ENCODE measurements around a stretch of chr7.

- PRO-cap: no peak
These were observed 14.5 kb downstream of the AGMO start for GRCh38 chr7:15547043-15547999.

DNA sequence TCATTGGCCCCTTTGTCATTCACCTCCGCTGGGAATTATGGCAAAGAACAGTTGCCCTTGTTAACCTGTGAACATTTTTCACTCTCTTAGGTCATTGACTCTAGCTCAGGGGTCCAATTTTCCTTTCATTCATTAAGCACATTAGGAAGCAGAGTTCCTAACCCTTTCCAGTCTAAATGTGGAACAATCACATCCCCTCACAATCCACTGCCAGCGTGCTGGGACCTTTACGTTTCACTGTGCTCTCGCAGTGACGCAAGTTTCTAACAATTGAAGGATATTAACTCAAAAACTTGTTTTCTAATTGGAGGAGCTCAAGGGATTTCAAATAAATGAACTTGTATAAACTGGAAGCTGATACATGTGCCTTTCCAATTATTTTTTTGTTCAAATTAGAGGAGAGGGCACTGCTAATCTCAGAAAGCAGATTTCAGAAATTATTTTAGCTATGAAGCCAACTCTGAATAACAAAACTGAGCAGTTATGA is 79.3 kb upstream of the MEOX2 start:
- PRO-cap: no peak

DNA sequence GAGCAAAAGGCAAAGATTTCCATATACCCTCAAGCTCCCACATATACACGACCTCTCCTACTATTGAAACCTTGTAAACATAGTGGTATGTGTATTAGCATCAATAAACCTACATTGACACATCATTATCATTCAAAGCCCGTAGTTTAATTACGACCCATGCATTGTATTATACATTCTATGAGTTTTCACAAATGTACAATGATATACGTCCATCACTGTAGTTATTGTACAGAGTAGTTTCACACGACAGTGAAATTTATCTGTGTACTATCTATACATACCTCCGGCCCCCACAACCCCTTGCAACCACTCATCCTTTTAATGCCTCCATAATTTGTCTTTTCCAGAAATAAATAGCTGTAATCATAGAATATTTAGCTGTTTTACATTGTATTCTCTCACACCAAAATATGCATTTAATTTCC is 110.3 kb downstream of the CRPPA start:
- PRO-cap: no peak

GRCh38 chr7:16661867-16662270 is 15.9 kb downstream of the BZW2 start:
- PRO-cap: no peak

GRCh38 chr7:16795670-16796340 is 9.0 kb downstream of the AGR2 start:
- PRO-cap: no peak

GRCh38 chr7:16800976-16801199 is 3.9 kb downstream of the AGR2 start:
- PRO-cap: no peak

DNA sequence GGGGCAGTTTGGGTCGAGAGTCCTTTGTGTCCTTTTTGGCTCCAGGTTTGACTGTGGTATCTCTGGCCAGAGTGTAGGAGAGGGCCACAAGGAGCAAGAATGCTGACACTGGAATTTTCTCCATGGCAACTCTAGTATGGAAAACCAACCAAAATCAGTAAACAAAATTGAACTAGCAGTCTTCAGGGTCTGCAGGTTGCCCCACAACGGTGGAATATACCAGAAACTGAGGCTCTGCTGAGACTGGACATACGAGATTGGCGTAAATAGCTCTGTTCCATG is 3.2 kb downstream of the AGR2 start:
- PRO-cap: no peak

DNA sequence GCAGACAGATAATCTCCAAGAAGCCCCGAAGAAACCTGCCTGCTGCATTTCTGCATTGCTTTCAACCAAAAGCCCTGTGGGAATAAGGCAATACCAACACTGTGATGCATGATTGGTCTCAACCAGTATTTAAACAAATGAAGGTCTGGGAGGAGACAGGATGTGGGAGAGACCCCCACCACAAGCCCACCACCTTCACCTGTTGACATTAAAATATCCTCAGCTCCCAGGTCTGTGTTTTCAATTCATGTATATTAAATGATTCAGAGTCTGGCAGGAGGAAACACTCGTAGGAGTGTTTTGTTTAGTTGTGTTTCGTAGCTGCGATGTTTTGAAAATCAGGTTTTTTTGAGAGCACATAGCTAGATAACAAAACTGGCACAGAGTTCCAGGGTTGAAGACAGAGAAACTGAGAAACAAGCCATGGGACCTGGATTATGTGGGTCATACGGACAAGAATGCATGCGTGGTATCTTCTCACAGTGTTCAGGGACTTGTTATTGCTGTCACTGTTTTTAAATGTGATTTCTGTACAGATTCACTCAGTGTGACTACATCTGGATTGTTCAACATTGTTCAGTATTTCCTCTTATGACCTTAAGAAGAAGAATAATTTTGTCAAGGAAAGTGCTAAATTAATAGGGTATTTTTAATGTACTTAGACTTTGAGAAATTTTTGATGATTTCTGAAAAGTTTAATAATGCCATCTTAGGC is 200.5 kb upstream of the AHR start:
- PRO-cap: no peak

GRCh38 chr7:17696464-17696915 is 243.8 kb downstream of the SNX13 start:
- PRO-cap: no peak

DNA sequence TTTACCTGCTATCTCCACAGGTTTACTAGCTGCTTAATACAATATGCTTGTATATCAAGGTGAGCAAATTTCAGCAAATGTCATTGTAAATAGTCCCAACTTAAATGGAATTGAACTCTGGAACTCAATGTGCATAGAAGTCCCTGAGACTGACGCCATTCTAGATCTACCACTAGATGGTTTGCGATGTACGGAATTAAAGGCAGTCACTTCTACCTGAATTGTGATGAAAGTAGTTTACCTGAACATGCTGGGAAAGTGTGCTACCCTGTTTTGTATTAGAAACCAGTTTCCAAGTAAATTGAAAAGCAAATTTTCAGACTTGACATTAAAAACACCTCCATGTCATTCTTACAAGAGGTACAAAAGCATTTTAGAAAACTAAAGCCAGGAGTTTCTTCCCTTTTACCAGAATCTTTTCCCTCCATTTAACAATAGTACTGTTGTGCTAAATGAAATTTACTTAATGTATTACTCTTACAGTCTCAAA is 952 bp upstream of the SNX13 start:
- PRO-cap: unidirectional peak, minus-strand start at position 174 of the sequence

DNA sequence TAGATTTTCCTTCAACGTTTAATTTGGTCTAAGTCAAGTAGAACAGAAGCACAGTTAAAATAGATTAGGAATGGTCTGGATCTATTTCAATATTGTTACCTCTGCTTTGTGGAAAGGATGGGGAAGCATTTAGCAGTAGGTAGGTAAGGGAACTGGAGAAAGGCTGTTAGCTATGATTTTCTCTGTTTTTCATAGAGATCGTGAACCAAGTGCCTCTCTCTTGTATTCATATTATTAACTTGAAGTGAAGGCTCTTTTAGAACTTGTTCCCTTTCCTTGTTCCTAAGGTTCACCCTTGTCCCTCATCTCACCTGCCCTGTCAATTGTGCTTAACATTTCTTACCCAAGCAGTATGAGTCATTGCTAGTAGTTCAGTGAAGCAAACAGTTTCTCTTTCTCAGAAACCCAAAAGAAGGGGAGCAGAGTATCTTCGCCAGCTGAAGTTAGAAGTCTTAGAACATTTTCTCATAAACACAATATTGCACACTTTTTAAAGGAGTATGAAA is 12.8 kb downstream of the HDAC9 start:
- PRO-cap: bidirectional peak, plus-strand start at position 360 of the sequence, minus-strand start at position 309 of the sequence

GRCh38 chr7:18530454-18531063 is 35.0 kb downstream of the HDAC9 start:
- PRO-cap: no peak

DNA sequence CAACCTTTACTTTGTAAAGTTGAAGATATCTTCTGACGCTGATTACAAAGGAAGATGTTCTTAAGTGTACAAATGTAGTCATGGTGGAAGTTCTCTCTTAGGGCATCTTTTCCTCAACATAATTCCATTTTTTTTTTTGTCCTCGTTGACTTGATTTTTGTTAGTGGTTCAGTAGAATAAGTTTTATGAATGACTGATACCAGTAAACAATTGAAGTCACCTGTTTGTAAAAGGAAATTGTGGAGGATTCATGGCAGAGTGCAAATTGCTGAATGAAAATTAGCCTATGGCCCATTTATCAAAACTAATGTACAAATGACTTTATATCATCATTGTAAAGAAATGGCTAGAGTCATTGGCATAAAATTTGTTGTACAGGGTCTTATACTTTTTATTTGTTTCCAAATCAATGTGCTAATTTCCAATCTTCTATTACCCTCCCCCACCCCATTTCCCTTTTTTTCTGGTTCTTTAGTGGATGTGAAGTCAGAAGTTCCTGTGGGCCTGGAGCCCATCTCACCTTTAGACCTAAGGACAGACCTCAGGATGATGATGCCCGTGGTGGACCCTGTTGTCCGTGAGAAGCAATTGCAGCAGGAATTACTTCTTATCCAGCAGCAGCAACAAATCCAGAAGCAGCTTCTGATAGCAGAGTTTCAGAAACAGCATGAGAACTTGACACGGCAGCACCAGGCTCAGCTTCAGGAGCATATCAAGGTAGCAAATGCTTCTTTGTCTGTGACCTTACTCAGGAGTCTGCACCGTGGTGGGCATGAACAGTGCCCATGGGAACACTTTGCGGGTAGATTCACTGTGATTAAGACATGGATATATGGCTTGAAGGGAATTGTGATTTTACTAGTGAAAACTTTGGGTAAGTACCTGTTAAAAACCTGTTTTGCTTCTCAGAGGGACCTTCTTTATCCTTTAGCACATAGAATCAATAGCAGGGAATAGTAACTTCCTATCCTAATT is 89.5 kb downstream of the HDAC9 start:
- PRO-cap: no peak

GRCh38 chr7:19080054-19080424 is 37.4 kb downstream of the TWIST1 start:
- PRO-cap: no peak

DNA sequence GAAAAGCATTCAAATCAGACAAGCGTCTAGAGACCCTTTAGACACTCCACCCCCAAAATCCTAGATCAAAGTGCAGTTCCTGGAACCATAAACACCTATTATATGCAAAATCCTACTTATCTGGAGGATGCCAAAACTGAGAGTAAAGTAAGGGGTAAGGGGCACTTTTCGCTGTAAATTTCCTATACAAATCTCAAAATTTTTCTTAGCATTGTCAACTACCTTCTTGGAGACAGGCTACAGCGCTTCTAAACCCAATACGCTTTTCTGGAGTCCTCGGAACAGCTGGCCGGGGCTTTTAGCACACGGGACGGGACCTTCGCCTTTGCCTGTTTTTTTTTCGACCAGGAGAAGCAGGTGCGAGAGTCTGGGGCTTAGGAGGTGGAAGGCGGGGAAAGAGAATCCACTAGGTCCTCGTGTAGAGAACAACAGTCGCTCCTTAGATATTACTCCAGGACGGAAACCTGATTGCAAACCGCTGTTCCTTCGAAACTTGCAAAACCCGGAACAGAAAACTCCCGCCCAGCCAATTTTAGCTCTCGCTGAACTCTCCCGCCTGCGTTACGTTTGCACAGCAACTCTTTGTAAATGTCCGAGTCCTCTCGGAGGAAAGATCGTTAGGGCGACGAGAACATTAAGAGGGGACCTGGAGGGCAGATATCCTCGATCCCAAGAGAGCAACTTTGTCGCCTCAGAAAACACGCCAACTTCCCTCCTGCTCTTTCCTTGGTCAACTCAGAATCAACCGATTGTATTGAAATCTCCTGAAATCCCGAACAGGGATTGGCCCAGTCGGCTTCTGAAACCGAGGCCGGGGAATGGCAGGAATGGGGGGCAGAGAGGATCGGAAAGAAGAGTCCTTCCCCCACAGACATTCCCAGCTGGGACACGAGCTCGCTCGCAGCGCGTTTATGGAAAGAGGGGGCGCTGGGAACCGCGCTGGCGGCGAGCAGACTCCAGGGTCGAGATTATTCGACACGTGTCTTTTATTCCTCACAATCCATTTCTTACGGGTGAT is 10.1 kb downstream of the TWIST1 start:
- PRO-cap: no peak

GRCh38 chr7:19144879-19145269 is 347 bp downstream of the FERD3L start:
- PRO-cap: no peak

GRCh38 chr7:20158094-20158758 is 59.0 kb downstream of the MACC1 start:
- PRO-cap: no peak

- PRO-cap: no peak
These were observed 15.8 kb downstream of the MACC1 start for GRCh38 chr7:20201315-20201946.

GRCh38 chr7:20205593-20206181 is 11.5 kb downstream of the MACC1 start:
- PRO-cap: no peak

DNA sequence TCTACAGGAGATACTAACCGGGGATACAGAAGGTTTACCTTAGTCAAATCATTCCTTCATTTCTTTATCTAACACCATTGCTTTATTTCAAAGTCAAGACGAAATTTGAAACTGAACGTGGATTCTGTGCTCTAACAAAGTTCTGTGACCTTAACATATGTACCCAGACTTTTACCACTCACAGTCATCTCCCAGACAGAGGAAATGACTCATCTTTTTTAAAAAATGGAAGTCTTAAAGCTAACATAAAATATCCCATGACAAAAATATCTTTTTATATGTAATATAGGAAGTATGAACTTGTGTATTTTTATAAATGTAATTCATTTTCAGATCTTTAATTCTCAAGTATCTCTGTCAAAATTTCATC is 29.1 kb upstream of the ITGB8 start:
- PRO-cap: no peak

All from left colon (tissue), 1 donor.